Glomerular endothelial cell (primary cell): ENCODE results near the genes CENPC, UGT2A3 and AMTN.

GRCh38 chr4:60857957-60858366 is 342.2 kb upstream of the ADGRL3 start:
- RAMPAGE, long total RNA, result no peak

DNA sequence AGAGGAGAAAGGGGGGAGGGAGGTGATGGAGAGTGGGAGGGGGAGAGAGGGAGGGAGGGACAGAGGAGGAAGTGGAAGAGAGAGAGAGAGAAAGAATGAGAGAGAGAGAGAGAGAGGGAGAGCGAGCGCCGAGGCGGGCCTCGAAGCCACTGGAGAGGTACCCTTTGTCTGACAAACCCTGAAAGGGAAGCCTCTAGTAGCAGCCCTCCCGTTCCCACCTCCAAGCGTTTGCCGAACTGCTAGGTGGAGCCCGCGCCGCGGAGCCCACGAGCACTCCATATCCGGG is 226 bp upstream of the ADGRL3 start:
- RAMPAGE, long total RNA, result no peak

GRCh38 chr4:62133367-62134001 is 933.4 kb downstream of the ADGRL3 start:
- RAMPAGE, long total RNA, result no peak

- RAMPAGE, long total RNA, result no peak
Measured at GRCh38 chr4:63529467-63529983, 879.7 kb downstream of the TECRL start.

GRCh38 chr4:67453743-67454373 is 91.4 kb downstream of the CENPC start:
- RAMPAGE, long total RNA, result no peak

- RAMPAGE, long total RNA, result no peak
Measured at GRCh38 chr4:67506453-67507073, 38.7 kb downstream of the CENPC start.

- RAMPAGE, long total RNA, result start-site peak on the minus strand at chr4:67545439-67545463, 27 and 36 reads in 2 replicates
Measured at GRCh38 chr4:67545107-67545897, at the start of gene CENPC. CENPC (minus strand) TSS chr4:67545503.

DNA sequence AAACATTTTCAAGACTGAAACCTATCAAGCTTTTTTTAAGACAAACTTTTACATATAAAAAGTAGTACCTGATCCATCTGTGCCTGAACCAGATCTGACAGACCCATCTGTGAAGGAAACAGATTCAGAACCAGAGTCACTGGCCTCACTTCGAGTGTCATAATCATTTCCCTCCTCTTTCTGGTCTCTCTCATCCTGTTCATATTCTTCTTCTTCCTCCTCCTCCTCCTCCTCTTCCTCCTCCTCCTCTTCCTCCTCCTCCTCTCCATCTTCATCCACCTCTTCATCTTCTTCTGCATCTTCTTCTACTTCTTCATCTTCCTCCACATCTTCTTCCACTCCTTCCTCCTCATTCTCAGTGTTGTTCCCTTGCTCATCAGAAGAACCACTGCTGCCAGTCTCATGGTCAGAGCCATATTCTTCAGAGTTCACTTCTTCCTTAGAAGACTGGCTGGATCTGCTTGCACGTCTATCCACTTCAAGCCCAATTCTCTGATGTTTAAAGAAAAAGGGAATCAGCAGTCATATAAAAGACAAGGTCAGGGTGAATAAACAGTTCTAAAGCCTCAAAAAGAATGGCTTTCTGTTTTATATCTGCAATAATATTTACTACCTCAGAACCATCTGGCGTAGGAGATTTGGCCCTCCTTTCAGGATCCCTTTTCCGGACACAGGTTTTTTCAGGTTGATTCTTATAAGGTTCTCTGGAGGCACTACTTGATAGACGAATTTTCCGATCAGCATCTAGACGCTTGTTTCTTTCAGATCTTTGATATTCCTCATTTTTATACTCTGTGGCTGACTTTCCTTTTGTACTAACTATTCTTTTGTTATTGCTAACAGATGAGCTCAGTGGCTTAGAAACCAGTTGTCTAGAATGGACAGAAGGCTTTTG is 12.7 kb downstream of the YTHDC1 start:
- RAMPAGE, long total RNA, result no peak

- RAMPAGE, long total RNA, result no peak
Measured at GRCh38 chr4:68346079-68346786, 3.7 kb downstream of the YTHDC1 start.

- RAMPAGE, long total RNA, result no peak
Measured at GRCh38 chr4:68861168-68861391, 45.3 kb downstream of the UGT2B10 start.

GRCh38 chr4:68950958-68951971 is at the start of gene UGT2A3:
UGT2A3 (minus strand) TSS chr4:68951804.
- RAMPAGE, long total RNA, result no peak

DNA sequence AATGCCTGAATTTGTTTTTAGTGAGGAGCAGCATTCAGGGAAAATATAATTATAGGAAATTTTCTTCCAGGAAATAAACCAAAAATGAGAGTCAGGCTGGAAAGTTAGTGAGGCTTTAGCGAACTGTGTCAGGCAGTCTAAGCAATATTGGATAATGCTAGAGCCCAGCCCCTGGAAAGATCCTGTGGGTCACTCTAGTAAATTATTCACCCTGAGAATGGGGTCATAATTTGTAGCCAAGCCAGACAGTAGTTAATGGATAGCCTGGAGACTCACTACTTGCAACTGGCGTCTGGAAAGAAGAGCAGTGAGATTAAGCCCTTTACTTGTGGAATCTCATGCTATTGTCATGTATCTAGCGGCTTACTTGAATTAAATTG is 48.2 kb downstream of the UGT2B11 start:
- RAMPAGE, long total RNA, result no peak

DNA sequence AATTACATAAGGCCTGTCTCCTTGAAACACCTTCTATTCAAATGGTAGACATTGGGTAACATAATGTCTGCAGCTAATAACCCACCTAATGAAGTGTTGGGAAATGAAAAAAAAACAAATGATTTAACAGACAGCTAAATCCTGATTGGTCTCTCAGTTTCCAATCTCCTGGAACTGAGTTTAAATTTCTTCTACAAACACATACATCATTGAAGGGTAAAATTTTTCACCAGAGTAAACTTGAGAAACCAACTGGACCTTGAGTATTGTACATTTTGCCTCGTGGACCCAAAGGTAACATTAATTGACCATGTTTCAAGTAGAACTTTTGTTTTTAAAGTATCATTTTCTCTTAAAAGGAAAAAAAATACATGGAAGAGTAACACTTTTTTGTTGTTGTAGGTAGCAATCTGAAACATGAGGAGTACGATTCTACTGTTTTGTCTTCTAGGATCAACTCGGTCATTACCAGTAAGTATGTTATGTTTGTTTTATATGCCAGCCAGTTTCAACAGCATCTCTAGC is at the start of gene AMTN:
Gene AMTN (plus strand): TSS at position 209 of the 525 bp plus-strand sequence.
- RAMPAGE, long total RNA, result no peak

DNA sequence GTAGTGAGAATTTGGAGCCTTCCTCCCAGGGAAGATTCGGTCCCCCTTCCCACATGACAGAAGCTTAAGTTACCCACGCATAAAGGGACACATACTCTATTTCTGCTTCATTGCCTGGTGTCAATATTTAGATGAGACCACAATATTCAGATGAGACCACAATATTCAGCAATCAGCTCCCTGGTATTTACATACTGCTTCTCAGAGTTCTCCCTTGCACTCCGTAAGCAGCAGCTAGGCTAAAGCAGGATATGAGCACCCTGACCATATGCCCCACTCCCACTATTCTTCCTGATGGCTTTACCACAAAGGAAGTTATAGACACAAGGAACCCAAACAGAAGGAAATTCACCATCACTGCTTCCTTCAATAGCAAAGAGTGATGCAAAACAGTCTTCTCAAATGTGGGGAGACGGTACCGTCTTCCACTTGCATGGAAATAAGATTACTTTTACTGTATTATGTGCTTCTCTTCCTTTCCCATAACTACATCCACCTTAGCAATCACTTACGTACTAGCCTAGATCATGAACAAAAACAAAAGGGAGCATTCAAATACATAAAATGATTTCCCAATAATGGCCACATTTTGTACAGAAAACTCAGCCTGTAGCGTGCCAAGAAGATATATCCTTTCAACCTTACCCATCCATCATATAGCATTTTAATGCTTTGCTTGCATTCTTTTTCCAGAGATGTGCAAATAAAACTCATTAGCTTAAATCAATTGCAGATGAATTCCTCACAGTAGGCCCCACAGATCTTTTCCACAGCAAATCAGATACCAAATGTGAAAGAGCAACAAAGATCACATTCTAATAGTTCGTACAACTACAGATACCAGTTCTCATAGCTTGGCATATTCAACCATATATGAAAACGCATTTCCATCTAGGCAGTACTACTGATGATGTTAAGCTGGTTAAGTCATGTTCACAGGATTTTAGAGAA is 20.9 kb downstream of the GRSF1 start:
- RAMPAGE, long total RNA, result no peak

DNA sequence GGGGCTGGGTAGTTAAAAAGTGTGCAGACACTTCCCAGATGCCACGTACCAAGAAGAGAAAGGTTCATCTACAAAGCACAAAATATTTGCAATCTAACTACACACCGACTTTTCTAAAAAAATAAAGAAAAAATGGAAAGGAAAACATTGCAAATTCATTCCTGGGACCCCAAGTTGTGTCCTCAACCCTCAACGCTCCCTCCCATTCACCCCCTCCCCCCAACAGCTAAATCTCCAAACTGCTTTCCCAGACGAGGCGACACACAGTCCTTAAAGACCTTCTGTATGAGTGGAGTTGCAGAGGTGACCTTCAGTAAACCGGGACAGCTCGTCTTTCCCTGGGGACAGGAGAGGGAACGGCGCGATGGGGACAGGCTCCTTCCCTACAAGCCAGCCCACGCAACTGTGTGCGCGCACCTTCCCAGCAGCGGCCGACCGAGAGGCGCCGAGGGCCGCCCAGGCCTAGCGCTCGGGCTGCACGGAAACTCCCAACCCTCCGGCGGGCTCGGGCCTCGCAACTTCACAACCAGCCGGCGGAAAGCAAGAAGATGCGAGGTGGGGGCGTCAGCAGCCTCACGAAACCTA is 1.0 kb downstream of the GRSF1 start:
- RAMPAGE, long total RNA, result no peak

GRCh38 chr4:70946923-70947320 is 44.8 kb downstream of the MOB1B start:
- RAMPAGE, long total RNA, result no peak

GRCh38 chr4:70992743-70993170 is 692 bp upstream of the DCK start:
- RAMPAGE, long total RNA, result no peak

DNA sequence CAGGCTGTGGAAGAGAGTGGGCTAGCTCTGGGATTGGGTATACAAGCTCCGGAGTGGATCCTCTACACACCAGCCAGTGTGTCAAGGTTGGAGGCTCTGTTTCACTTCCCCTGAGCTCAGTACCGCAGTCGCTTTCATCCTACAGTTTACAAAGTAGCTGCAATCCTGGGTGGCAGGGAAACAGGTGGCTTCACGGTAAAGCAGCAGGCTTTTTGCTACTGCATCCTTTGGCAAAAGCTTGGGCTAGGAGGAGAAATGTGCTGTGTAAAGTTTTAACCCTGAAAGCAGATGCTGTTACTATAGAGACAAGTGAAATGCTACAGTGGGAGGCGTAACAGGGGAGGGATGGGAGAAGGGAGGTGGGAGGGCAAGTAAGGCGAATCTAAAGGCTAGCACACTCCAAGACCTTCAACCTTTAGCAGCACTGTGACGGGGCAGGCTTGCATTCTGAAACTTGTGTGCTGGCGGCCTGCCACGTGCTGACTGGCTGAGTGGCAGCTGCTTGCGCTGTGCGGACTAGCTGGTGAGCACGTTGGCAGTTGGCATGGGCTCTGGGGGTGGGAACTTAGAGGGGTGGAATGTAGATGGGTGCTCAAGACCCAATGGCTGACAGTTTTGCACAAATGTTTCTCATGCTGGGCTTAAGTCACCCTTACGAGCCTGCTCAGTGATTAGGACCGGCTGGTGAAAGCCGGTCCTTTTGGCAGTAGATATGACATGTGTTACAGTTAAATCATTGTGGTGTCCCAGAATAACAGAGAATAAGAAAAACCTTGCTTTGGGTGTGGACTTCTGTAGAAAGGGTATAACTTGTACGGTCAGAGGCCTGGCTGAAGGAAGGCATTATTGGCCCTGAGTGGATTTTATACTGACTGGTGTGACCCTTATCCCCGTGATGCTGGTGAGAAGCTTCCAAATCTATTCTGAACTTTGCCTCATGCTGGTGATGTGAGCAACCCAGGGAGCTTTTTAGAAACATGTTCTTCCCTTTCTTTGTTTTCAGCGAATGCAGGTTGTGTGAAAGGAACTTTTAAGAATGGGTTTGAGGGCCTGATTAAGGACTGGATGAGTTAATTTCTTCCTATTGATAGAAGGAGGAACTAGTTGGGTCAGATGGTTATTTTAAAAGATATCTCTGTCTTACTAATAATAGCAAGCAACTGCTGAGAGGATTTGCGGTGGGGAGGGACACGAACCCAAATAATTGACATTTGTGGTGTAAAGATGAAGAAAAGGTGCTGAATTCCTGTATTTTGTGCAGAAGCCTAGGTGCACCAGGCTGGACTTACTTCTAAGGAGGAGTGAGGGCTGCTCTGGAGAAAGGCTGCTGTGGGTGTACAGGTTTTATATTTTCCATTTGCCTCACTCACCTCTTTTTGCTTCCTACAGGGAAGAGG is 44.2 kb downstream of the SLC4A4 start:
- RAMPAGE, long total RNA, result no peak

GRCh38 chr4:71441236-71441468 is 254.1 kb downstream of the SLC4A4 start:
- RAMPAGE, long total RNA, result no peak

DNA sequence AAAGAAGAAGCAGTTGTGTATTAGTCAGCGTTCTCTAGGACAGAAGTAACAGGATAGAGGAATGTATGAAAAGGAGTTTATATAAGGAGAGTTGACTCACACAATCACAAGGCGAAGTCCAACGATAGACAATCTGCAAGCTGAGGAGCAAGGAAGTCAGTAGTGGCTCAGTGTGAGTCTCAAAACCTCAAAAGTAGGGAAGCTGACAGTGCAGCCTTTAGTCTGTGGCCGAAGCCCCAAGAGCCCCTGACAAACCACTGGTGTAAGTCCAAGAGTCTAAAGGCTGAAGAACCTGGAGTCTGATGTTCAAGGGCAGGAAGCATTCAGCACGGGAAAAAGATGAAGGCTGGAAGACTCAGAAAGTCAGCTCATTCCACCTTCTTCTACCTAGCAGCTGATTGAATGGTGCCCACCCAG is 181.2 kb downstream of the GC start:
- RAMPAGE, long total RNA, result no peak